Epithelial cell of alveolus of lung (primary cell): ENCODE measurements around a stretch of chr19.

- RAMPAGE, long total RNA: no peak
- RRBS: no CpG with 5 or more reads among the region's 7 CpGs
These were observed 24.2 kb upstream of the CEACAM21 start for GRCh38 chr19:41551678-41552275.

DNA sequence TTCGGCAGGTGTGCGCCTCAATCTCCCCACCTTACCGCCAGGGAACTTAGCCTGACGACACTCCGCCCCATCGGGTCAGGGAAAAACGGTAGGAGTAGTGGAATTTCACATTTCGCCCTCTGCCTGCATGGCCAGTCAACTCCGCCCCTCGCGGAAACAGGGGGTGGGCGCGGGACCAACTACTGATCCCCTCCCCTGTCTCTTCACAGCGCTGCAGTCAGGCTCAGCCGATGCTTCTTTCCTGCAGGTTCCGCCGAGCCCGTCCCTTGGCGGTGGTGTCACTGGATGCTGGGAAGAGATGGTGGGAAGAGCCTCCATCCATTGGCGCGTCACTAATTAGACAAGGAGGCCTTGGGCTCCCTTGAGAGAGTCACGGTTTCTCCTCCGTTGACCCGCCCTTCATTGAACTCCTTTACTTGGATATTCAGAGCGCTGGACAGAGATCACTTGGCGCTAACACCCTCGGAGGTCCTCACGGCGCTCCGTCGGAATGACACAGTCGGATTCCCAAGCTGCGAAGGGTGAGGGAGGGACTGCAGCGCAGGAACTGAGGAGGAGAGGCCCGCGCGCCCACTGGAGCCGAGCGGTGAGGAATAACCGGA is 11.4 kb upstream of the CEACAM21 start:
- RAMPAGE, long total RNA: no peak
- RRBS: no CpG with 5 or more reads among the region's 40 CpGs

GRCh38 chr19:41752347-41753085 is 2.8 kb upstream of the CEACAM6 start:
- RAMPAGE, long total RNA: no peak
- RRBS: no CpG with 5 or more reads among the region's 6 CpGs

- RAMPAGE, long total RNA: no peak
- RRBS: no CpG with 5 or more reads among the region's 11 CpGs
These were observed 10.8 kb upstream of the CEACAM3 start for GRCh38 chr19:41785575-41785986.

DNA sequence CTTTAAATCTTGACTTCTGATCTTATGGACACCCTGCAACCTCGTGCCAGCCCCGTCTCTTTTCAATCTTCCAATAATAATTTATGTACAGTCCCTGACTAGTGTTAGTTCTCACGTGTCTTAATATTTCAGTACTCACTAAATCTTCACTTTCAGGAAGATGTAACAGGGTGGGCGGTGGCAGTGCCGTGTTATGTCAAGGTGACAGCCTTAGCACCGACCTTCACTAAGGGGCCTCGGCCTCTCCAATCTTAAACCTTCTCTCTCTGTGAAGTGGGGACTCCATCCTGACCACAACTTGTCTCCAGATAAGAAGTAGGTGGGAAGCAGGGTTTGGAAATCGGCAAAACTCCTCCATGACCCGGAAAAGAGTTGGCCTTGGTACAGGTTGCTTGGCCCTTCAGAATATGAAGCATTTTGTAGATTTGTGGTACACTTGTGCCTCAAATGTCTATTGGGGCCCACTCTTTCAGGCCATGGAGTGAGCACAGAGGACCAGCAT is 1.8 kb downstream of the RPS19 start:
- RAMPAGE, long total RNA: no peak
- RRBS: no CpG with 5 or more reads among the region's 9 CpGs

DNA sequence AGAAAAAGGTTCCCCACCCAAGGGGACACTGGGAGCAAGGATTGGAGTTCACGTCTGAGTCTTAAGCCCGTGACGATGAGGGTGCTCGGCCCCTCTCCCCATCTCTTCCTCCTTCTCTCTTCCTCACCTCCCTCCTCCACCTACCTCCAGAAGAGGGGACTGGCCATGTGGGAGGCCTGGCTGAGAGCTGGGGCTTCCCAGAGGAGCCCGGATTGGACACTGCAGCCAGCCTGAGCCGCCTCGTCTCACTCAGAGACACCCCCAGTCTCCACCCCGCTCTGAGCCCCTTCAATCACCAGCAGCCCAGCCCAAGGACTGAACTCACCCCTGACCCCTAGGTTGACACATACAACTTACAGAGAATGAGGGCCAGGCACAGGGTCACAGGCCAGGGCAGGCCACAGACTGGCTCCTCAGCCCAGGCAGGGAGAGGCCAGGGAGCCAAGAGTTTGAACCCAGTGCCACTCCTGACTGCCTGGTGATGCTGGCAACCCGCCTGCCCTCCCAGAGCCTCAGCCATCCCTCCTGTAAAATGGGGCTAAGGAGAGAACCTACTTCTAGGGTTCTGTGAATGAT is 908 bp downstream of the CD79A start:
- RAMPAGE, long total RNA: no peak
- RRBS: no CpG with 5 or more reads among the region's 9 CpGs

DNA sequence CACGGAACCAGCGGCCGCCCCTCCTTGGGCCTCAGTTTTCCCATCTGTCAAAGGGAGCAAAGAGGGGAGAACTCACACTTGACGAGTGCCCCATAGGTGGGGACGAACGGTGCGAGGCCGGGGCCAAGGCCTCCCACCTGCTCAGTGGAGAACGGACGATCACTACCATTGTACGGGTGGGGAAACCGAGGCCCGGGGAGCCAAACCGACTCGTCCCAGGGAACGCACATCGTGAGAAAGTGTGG is 340 bp downstream of the ARHGEF1 start:
- RAMPAGE, long total RNA: no peak
- RRBS: 2% methylated on average over 5 of the region's 17 CpGs

- RAMPAGE, long total RNA: no peak
- RRBS: no CpG with 5 or more reads among the region's 5 CpGs
These were observed 8.7 kb downstream of the ARHGEF1 start for GRCh38 chr19:41891697-41892061.

DNA sequence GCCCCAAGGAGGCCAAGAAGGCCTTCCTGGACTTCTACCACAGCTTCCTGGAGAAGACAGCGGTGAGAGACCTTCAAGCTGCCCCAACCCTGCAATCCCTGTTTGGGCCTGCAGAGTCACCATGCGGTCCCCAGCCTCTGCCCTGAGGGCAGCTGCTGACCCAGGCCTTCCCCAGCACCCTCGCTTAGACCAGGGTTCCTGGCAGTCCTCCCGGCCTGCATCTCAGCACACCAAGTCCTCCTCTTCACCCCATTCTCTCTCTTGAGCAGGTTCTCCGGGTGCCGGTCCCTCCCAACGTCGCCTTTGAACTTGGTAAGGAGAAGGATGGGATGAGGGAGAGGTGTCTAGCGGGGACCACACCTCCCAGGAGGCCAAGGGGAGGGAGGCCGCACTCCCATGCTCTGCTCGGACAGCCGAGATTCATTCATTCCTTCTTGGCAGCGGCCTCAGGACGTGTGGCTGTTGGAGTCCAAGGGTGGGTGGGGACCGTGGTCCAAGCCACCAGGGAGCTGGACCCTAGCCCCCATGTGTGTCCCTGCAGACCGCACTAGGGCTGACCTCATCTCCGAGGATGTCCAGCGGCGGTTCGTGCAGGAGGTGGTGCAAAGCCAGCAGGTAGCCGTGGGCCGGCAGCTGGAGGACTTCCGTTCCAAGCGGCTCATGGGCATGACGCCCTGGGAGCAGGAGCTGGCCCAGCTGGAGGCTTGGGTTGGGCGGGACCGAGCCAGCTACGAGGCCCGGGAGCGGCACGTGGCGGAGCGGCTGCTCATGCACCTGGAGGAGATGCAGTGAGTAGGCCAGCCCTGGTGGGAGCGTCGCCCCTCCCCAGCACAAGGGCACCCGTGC is 9.3 kb downstream of the ARHGEF1 start:
- RAMPAGE, long total RNA: no peak
- RRBS: 81% methylated on average over 1 of the region's 36 CpGs

- RAMPAGE, long total RNA: no peak
- RRBS: no CpG with 5 or more reads among the region's 32 CpGs
These were observed 15.1 kb downstream of the ARHGEF1 start for GRCh38 chr19:41897964-41898539.

DNA sequence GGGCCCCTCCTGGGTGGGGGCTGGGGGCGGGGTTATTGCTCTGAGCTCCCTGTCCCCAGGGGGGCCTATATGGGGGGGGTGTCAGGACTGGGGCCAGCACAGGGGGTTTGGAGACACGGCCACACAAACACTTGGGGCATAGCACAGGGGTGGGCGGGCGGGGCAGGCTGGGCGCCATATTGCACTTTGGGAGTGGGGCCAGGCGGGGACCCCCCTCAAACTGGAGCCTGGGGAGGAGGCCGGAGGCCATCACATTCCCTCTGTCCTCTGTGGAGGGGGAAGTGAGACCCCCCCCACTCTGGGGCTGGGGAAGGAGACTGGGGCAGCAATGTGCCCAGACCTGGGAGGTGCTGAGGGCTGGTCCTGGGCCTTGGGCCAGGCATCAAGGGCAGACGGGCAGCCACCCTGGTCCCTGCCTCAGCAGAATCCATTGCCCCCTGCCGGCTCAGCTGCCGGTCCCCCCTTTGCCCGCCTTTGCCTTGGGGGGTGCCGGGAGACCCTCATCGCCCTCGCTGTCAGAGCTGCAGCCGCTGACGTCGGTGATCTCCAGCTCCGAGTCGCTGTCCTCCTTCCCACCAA is 20.4 kb downstream of the ERFL start:
- RAMPAGE, long total RNA: no peak
- RRBS: 73% methylated on average over 2 of the region's 19 CpGs

GRCh38 chr19:41957790-41958192 is 1.3 kb downstream of the RABAC1 start:
- RAMPAGE, long total RNA: no peak
- RRBS: no CpG with 5 or more reads among the region's 7 CpGs

- RAMPAGE, long total RNA: no peak
- RRBS: no CpG with 5 or more reads among the region's 4 CpGs
These were observed 21.0 kb downstream of the GRIK5 start for GRCh38 chr19:42048995-42049377.

DNA sequence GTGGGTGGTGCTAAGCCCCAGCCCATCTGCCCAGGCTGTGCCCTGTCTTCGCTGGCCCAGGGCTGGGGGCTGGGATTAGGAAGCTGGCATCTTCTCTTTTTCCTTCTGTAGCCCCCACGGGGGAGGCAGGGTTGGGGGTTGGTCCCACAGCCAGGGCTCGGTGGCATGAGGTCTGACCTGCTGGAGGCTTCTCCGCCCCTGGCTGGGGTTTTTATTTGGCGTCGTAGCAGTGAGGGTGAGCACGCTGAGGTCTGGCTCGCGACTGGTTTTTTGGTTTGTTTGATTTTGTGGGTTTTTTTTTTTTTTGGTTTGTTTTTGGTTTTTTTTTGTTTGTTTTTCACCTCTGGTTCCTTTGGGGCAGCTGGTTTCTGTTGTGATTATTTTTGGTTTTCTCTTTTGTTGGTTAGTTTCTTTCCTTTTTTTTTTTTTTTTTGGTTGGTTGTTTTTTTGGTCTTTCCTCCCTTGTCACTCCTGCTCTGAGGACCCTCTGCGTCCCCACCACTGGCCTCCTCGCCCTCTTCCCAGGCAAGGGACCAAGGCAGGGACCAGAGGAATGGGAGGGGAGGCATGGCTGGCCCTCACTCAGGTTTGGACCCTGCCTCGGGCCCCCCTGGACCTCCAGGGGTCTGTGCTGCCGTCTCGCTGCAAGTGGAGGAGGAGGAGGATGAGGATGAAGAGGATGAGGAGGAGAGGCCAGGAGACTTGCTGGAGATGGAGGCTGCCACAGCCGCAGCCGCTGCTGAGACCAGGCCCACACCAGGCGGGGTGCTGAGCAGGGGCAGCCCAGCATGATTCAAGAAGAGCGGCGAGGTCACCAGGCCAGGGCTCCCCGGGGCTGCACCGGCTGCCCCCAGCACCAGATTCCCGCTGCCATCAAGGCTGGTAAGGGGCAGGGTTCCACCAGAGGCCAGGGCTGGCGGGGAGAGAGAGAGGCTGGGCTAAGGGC is 15.0 kb downstream of the ZNF574 start:
- RAMPAGE, long total RNA: no peak
- RRBS: no CpG with 5 or more reads among the region's 23 CpGs

- RAMPAGE, long total RNA: no peak
- RRBS: no CpG with 5 or more reads among the region's 7 CpGs
These were observed 25.6 kb downstream of the DEDD2 start for GRCh38 chr19:42191561-42192553.

GRCh38 chr19:42225724-42226698 is 5.9 kb downstream of the ZNF526 start:
- RAMPAGE, long total RNA: no peak
- RRBS: no CpG with 5 or more reads among the region's 40 CpGs

DNA sequence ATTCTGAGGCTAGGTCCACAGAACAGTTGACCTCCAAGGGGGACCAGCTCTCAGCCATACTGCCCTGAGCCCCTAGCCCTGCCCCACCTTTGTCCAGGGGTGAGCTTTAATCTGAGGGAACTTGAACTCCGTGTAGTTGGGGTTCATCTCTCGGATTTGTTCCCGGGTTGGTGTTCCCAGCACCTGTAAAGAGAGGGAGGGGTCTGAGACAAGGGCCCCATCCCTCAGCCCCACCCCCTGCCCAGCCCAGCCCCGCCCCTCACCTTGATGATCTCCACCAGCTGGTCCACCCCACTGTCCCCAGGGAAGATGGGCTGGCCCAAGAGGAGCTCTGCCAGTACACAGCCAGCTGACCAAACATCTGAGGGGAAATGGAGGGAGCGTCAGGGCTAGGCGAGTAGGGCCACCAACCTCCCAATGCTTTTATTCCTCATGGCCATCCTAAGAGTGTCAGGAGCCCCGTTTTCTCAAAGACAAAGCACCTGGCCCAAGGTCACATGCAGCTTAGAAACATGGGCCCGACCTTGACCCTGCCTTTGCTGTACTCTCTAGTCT is 9.3 kb downstream of the GSK3A start:
- RAMPAGE, long total RNA: no peak
- RRBS: no CpG with 5 or more reads among the region's 8 CpGs

DNA sequence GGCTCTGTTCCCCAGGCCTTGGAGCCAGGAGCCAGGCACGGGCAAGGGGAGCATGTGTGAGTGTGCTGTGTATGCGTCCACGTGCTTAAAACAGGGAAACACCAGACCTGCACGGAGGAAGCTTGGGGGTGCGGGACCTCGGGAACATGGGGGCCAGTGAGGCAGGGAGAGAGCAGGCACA is 2.3 kb downstream of the ERF start:
- RAMPAGE, long total RNA: no peak
- RRBS: no CpG with 5 or more reads among the region's 6 CpGs

DNA sequence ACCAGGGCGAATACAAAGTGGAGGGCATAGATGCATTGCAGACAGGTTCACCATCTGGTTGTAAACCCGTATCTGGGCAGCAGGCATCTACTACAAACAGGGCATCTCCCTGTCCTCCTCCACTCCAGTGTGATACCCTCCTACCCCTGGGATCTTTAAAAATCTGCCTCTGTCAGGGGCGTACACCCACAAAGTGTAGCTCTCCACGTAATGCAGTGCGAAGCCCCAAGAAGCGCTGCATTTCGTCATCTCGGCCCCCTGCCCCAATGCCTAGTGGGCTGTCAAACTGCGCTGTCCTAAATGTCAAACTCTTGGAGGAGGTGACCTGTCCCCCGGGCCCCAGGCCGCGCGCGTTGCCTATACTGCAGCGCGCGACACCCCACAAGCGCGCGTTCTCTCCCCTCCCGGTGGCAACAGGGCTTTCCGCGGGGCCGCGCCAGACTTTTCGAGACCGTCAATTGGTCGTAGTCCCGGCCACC is 1.2 kb upstream of the CIC start:
- RAMPAGE, long total RNA: no peak
- RRBS: 1% methylated on average over 18 of the region's 29 CpGs

DNA sequence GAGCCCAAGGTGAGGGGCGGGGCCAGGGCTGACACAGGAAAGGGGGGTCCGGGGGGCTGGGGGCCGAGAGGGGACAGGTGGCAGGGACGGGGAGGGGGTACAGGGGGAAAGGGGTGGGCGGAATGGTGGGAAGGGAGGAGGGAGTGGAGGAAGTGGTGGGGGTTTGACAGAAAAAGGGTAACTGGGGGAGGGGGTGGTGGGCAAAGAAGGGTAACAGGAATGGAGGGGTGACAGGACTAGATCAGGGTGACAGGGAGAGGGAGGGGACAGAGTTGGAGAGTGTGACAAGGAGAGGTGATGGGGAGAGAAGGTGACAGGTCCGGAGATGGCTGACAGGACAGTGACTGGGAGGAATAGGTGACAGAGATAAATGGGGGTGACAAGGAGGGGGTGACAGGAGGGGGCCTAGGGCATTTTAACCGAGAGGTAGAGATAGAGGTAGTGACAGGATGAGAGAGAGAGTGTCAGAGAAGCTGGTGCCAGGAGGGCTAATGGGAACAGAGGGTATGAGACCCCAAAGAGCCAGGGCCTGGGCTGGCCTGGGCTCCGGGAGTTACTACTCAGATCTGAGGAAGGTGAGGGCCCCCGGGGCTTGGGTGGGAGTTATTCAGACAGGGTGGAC is 432 bp downstream of the CIC start:
- RAMPAGE, long total RNA: no peak
- RRBS: 9% methylated on average over 3 of the region's 9 CpGs